ENCODE measurements around the genes NUP43 and RAET1G.

DNA sequence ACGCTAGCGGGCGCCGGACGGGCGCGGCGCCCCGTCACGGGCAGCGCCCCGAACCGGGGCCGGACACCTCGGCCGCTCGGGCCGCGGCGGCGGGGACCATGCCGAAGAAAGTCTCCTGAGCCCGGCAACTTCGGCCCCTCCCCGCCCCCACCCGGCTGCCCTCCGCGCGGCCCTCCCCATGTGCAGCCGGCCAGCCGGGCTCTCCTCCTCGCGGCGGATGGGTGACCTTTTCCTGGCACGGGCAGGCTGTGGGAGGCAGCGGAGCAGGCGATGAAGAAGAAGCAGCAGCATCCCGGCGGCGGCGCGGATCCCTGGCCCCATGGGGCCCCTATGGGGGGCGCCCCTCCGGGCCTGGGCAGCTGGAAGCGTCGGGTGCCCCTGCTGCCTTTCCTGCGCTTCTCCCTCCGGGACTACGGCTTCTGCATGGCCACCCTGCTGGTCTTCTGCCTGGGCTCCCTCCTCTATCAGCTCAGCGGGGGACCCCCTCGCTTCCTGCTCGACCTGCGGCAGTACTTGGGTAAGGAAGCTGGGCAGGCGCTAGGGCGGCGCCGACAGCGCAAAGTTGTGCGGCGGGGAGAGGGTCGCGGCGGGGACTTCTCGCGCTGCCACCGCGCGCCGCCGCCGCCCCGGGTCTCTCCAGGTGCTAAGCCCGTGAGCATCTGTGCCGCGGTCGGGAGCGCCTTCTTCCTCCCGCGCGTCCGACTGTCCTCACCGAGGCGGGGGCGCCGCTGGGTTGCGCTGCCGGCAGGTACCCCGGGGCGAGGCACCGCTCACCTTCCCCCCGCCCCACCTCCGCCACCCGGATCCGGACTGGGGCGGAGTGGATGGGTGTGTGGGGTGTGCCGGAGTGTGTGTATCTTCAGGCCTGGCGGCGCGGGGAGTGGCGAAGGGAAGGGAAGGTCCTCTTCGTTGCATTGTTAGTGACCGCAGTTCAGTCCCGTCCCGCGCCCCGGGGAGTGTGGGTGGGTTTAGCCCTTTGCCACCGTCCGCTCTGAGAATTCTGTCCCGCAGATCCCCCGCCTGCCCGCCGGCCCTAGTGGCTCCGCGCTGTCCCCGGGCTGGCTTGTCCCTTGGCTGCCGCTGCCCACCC is 676 bp downstream of the UST start:
- RRBS = 1% methylated on average over 62 of the region's 116 CpGs
CAGE:
- cytosol, long polyA plus RNA = no peak
- long polyA plus RNA = no peak
- nucleus, long polyA plus RNA = no peak

GRCh38 chr6:148874760-148875212 is 128.0 kb downstream of the UST start:
- RRBS = no CpG with 5 or more reads among the region's 9 CpGs
CAGE:
- cytosol, long polyA plus RNA = no peak
- long polyA plus RNA = no peak
- nucleus, long polyA plus RNA = no peak

- RRBS = no CpG with 5 or more reads among the region's 10 CpGs
CAGE:
- cytosol, long polyA plus RNA = no peak
- long polyA plus RNA = no peak
- nucleus, long polyA plus RNA = no peak
These were observed 236.5 kb downstream of the UST start for GRCh38 chr6:148983060-148983909.

- RRBS = no CpG with 5 or more reads among the region's 4 CpGs
CAGE:
- cytosol, long polyA plus RNA = no peak
- long polyA plus RNA = no peak
- nucleus, long polyA plus RNA = no peak
These were observed 265.1 kb downstream of the UST start for GRCh38 chr6:149011951-149012268.

- RRBS = no CpG with 5 or more reads among the region's 6 CpGs
CAGE:
- cytosol, long polyA plus RNA = no peak
- long polyA plus RNA = no peak
- nucleus, long polyA plus RNA = no peak
These were observed 185.1 kb upstream of the TAB2 start for GRCh38 chr6:149132241-149132907.

DNA sequence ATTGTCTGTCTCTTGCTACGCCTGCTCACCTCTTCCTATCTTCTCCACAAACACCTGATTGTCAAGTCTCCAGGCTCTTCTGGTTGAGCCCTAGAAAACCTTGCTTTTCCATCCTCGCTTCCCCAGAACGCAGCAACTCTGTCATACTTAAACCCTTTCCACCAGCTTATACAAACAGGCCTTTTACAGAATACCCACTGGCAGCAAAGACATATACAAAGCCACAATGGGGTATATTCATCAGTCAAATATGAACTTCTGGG is 148.0 kb upstream of the TAB2 start:
- RRBS = no CpG with 5 or more reads among the region's 3 CpGs
CAGE:
- cytosol, long polyA plus RNA = no peak
- long polyA plus RNA = no peak
- nucleus, long polyA plus RNA = no peak

DNA sequence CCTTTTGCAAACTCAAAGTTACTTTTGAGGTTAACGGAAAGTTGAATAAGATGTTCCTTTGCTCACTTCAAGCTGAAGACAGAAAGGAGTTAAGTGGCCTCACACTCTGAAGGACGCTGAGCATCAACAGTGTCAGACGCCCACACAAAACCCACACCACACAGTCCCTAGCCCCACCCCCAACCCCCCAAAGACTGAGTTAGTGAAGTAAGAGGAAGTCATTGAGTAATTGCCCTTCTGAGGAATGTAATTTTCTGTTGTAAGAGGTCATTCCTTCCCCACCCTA is 45.8 kb upstream of the TAB2 start:
- RRBS = no CpG with 5 or more reads among the region's 3 CpGs
CAGE:
- cytosol, long polyA plus RNA = no peak
- long polyA plus RNA = no peak
- nucleus, long polyA plus RNA = no peak

DNA sequence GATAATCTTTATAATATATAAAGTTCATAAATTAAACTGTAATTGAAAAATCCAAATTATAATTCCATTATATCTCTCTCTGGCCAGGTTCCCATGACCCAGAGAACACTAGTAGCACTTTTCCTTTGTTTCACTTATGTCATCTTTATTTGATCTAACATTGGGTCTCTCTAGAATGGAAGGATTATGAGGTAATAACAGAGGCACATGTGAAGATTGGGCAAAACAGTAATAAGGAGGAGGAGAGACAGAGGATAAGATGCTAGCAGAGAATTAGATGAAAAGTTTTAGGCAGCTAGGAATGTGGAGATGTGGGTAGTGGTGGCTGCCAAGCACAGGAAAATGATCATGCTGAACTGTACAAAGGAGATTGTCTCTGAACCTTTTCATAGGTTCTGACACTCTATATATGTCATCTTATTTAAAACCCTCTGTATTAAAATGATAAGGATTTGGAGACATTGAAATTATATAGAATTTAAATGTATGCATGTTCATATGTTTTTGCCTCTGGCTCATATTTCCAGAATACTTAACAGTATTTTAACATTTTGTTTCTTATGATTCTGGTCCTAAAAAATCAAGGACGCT is 3.4 kb downstream of the TAB2 start:
- RRBS = no CpG with 5 or more reads among the region's 1 CpG
CAGE:
- cytosol, long polyA plus RNA = no peak
- long polyA plus RNA = no peak
- nucleus, long polyA plus RNA = no peak

DNA sequence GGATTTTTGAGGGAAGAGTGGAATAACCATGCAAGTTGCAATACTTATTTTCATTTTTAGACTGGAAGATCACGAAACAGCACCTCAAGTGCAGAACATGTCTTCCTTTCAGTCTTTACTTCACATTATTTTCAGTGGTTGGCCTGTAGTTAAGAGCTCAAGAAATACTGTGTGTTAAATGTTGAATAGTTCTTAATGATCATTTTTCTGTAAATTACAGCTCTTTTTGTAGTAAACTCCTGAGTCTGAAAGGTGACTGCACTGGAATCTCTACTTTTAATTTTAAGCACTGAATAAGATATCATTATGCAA is 5.3 kb downstream of the TAB2 start:
- RRBS = no CpG with 5 or more reads among the region's 1 CpG
CAGE:
- cytosol, long polyA plus RNA = no peak
- long polyA plus RNA = no peak
- nucleus, long polyA plus RNA = no peak

- RRBS = no CpG with 5 or more reads among the region's 5 CpGs
CAGE:
- cytosol, long polyA plus RNA = no peak
- long polyA plus RNA = no peak
- nucleus, long polyA plus RNA = no peak
These were observed 11.4 kb downstream of the TAB2 start for GRCh38 chr6:149328568-149329664.

DNA sequence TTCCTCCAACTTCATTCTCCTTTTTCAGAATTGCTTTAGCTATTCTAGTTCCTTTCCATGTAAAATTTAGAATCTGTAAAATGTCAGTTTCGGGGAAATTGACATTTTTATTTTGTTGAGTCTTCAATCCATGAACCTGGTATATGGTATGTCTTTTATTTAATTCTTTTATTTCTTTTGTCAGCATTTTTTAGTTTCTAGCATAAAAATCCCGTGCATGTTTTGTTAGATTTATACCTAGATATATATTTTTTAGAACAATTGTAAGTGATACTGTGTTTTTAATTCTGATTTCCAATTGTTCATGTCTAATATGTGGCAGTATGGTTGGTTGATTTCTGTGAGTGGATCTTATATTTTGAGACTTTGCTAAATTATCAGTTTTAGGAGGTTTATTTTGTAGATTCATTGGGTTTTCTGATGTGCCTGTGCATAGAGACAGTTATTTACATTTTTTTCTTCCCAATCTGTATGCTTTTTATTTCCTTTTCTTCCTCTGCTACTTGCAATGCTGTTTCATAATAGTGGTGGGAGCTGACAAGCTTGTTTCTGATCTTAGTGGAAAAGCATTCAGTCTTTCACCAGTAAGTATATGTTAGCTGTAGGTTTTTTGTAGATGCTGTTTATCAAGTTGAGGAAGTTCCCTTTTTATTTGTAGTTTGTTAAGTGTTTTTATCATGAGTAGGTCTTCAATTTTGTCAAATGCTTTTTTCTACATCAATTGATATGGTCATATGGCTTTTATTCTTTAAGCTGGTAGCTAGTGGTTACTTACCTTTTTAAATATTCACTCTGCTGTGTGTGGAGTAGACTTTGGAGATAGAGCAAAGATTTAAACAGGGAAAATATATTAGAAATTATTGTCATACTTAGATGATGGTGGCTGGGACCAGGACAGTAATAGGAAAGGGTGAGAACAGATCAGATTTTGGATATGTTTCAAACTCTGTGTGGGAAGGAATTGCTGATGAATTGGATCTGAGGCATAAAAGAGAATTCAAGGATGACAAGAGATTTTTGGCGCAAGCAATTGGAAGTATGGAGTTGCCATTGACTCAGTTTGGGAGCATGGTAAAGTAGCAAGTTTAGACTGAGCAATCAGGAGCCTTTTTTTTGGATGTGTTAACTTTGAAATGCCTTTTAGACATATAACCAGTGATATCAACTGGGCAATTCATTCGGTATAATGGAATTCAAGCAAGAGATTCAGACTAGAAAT is 14.0 kb downstream of the TAB2 start:
- RRBS = no CpG with 5 or more reads among the region's 4 CpGs
CAGE:
- cytosol, long polyA plus RNA = no peak
- long polyA plus RNA = no peak
- nucleus, long polyA plus RNA = no peak

DNA sequence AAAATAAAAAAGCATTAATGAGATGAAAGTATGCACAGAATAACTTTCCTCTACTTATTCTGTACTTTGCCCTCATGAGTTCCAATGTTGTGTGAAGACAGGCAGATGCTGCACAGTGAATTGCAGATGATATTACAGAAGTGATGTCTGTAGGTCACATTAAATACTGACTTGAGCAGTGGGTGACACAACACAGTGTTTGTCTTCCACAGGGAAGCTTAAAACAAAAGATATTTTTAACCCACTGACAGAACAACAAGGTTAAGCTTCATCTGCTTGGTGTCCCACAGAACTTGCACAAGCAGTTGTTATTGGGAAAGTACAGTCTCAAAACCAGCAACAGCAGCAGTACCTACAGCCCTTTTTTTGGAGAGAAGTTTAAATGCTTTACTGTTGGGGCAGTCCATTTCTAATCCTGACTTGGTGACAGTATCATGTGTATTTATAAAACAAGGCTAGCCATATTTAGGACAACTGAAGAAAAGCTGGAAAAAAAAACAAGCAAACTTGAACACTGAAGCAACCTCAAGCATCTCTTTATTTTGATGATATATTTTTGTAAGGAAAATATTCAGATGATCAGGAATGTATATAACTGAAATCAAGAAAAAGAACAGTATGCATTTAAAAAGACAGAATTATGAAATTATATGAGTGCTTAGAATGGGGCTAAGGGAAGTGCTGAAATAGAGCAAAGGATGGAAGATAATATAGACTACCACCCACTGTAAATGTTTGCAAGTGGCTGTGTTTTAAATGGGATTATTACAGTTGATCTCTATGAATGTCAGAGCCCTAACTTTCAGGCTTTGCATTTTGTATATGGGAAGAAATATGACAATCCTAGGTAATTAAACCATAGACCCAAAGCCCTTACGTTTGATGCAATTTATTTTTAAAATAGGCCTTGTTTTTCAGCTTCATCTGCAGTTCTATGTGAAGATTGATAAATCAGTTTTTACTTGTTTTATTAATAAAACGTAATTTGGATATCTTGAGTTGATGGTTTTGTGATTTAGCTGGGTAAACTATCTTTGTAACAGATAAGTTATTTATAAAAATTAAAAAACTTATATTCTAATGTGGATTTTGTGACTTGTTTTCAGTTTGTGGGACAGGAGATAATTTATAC is 10.8 kb downstream of the SUMO4 start:
- RRBS = no CpG with 5 or more reads among the region's 2 CpGs
CAGE:
- cytosol, long polyA plus RNA = no peak
- long polyA plus RNA = no peak
- nucleus, long polyA plus RNA = no peak

DNA sequence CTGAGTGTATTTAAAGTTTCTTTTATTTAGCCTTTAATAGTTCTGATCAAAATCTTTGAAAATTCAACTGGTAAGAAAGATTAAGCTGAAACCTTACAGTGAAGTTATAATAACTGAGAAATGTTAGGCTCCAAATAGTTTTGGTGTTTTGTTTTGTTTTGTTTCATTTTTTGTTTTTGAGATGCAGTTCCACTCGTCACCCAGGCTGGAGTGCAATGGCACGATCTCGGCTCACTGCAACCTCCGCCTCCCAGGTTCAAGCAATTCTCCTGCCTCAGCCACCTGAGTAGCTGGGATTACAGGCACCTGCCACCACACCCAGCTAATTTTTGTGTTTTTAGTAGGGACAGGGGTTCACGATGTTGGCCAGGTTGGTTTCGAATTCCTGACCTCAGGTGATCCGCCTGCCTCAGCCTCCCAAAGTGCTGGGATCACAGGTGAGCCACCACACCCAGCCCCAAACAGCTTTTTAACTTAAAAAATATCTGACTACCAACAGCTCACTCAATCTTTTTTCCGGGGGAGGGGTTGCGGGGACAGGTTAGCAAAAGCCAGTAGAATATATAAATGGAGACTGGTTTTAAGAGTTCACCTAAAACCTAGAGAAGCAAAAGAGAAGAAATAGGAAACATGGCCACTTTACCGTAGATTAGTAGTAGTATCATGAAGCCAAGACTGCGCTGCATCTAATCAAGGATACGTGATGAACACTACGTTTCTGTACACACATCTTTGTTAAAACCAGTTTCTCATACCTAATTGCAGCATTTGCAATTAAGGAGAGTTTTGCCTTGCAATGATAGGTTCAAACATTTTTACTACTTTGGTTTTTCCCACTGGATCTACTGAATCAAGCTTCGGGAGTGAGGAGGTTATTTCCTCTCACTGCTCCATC is 10.8 kb upstream of the ZC3H12D start:
- RRBS = no CpG with 5 or more reads among the region's 14 CpGs
CAGE:
- cytosol, long polyA plus RNA = no peak
- long polyA plus RNA = no peak
- nucleus, long polyA plus RNA = no peak

- RRBS = 2% methylated on average over 19 of the region's 46 CpGs
CAGE:
- cytosol, long polyA plus RNA = start-site peak on the minus strand at chr6:149746498-149746508, 166 and 240 reads in 2 replicates
- long polyA plus RNA = start-site peak on the minus strand at chr6:149746498-149746514, 187 and 265 reads in 2 replicates
- nucleus, long polyA plus RNA = start-site peak on the minus strand at chr6:149746497-149746508, 246 and 160 reads in 2 replicates
These were observed at the start of gene NUP43 for GRCh38 chr6:149745696-149746902. TSS of gene NUP43 (minus strand) at chr6:149746529.

GRCh38 chr6:149855469-149856126 is 8.6 kb downstream of the LRP11 start:
- RRBS = no CpG with 5 or more reads among the region's 5 CpGs
CAGE:
- cytosol, long polyA plus RNA = no peak
- long polyA plus RNA = no peak
- nucleus, long polyA plus RNA = no peak

- RRBS = no CpG with 5 or more reads among the region's 7 CpGs
CAGE:
- cytosol, long polyA plus RNA = no peak
- long polyA plus RNA = no peak
- nucleus, long polyA plus RNA = no peak
These were observed 8.6 kb downstream of the RAET1E start for GRCh38 chr6:149889308-149889759.

- RRBS = 0% methylated on average over 1 of the region's 17 CpGs
CAGE:
- cytosol, long polyA plus RNA = no peak
- long polyA plus RNA = no peak
- nucleus, long polyA plus RNA = no peak
These were observed 509 bp downstream of the RAET1E start for GRCh38 chr6:149897284-149897923.

DNA sequence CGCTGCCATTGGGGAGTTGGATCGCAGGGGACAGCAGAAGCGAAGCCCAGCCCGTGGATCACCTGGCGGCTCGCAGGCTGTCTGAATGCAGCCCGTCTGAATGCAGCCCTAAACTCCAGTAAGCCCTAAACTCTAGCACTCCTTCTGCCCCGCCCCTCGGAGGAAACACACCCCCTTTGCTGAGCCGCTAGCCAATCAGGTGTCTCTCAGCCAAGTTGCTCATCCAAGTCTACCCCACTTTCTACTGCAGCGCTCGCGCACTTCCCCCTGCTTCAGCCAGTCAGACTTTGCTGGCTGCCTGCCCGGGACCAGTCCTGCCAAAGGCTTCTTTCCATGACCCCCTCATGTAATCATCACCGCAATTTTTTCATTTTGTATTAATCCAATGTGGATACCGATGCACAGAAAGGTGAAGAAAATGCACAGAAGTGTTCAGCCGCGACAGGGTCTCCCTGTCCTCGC is at the start of gene RAET1G:
RAET1G (minus strand) TSS at position 120 of the 462 bp plus-strand sequence.
- RRBS = no CpG with 5 or more reads among the region's 19 CpGs
CAGE:
- cytosol, long polyA plus RNA = no peak
- long polyA plus RNA = no peak
- nucleus, long polyA plus RNA = no peak

DNA sequence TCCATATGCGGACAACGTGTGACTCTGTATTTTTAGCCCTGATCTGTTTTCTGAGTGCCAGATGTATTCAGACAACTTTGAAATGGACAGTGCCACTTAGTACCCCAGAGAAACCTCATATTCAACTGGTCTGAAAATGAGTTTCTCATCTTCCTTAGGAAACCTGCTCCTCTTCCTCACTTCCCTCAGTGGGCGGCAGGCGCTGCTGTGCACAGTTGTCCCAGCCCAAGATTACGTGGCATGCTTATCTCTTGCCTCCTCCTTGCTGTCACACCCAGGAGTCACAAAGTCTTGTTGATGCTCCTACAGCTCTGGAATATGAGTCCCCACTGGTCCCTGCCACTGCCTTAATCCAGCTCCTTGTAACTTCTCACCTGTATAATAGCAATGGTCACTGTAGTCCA is 8.3 kb downstream of the PPP1R14C start:
- RRBS = no CpG with 5 or more reads among the region's 5 CpGs
CAGE:
- cytosol, long polyA plus RNA = no peak
- long polyA plus RNA = no peak
- nucleus, long polyA plus RNA = no peak

DNA sequence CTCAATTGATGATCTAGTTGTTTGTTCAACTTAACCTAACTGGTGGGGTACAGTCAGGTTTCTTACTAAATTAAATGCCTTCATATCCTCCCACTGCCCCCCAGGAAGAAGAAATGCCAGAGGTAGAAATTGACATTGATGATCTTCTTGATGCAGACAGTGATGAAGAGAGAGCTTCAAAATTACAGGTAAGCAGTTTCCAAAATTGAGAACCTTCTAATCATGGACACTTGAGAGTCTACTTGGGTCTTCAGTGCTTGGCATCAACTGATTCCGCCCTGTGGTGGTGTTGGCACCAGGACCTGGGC is 71.8 kb downstream of the PPP1R14C start:
- RRBS = no CpG with 5 or more reads among the region's 1 CpG
CAGE:
- cytosol, long polyA plus RNA = no peak
- long polyA plus RNA = no peak
- nucleus, long polyA plus RNA = no peak

Measured in IMR-90 (cell line).